Skeletal muscle cell (primary cell): ENCODE results near the gene RXYLT1.

- RRBS, result no CpG with 5 or more reads among the region's 5 CpGs
Measured at GRCh38 chr12:62275019-62275777, 15.0 kb downstream of the USP15 start.

DNA sequence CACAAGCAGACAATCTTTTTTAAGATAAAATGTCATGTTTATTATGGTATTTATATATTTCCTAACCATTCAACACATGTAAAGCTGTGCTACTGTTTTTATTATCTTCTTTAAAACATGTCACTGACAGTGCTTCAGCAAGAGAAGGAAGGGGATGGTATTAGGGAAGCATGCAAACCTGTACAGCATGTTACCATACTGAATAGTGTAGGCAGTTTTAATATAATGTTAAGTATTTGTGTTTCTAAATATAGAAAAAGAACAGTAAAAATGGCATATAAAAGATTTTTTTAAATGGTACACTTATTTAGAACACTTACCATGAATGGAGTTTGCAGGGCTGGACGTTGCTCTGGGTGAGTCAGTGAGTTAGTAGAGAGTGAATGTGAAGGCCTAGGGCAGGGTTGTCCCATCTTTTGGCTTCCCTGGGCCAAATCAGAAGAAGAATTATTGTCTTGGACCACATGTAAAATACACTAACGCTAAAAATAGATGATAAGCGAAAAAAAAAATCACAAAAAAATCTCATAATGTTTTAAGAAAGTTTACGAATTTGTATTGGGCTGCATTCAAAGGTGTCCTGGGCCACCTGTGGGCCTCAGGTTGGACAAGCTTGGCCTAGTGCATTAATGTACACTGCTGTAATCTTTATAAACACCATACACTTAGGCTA lies 17.1 kb downstream of the USP15 start:
- RRBS, result no CpG with 5 or more reads among the region's 4 CpGs

DNA sequence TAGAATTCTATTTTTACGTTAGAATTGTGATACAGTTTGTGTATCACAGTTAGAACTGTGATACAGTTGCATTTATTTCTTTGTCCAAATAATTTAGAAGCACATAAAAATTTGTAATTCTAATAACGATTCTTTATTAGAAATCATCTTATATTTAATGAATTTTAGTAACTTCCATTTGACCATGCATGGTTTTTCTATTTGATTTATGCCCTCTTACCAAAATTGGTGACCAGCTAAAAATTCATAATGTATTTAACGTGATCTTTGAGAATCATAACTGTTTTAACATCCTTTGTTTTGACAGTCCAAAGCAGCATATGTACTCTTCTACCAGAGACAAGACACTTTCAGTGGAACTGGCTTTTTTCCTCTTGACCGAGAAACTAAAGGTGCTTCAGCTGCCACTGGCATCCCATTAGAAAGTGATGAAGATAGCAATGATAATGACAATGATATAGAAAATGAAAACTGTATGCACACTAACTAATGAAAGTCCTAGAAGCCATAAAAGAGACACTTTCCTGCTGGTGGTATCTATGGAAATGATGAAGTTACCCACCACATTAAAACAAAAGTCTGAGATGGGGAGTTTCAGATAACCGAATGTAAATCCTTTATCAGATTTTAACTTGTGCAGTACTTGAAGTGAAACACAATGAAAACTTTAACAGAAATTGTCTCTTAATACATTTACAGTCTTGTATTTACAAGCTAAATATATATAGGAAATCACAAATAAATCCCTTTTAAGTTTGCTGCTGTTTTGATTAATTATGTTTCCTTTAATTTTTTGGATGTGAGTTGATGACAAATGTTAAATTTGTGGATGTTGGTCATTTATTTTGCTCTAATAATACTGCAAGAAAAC lies 62.5 kb upstream of the MON2 start:
- RRBS, result no CpG with 5 or more reads among the region's 5 CpGs

GRCh38 chr12:62481634-62482449 lies 15.2 kb downstream of the MON2 start:
- RRBS, result no CpG with 5 or more reads among the region's 4 CpGs

GRCh38 chr12:62629586-62629785 lies 162.9 kb downstream of the MON2 start:
- RRBS, result no CpG with 5 or more reads among the region's 3 CpGs

GRCh38 chr12:62632418-62633223 lies 166.0 kb downstream of the MON2 start:
- RRBS, result no CpG with 5 or more reads among the region's 23 CpGs

GRCh38 chr12:63276601-63276859 lies 125.5 kb upstream of the AVPR1A start:
- RRBS, result no CpG with 5 or more reads among the region's 1 CpG

GRCh38 chr12:63779506-63780632 lies at the start of gene RXYLT1:
Gene RXYLT1 (plus strand): TSS chr12:63779909.
- RRBS, result 1% methylated on average over 35 of the region's 88 CpGs

DNA sequence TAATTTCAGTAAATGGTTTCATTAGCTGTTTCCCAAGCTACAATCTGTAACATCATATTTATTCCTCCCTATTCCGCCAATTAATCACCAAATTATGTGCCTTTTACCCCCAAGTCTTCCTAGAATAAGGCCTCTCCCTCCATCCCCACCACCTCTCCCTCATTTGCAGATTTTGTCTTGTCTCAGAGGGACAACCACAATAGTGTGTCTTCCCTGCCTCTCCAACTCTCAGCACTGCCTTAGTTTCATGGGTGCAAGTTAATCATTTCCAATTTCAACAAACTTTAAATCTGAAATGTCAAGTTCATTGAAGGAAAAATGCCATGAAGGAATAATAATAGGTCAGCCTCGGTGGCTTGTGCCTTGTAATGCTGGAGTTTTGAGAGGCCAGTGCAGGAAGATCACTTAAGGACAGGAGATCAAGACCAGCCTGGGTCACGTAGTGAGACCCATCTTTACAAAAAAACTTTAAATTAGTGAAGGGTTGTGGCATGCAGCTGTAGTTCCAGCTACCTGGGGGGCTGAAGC lies 31.6 kb downstream of the RXYLT1 start:
- RRBS, result no CpG with 5 or more reads among the region's 3 CpGs

DNA sequence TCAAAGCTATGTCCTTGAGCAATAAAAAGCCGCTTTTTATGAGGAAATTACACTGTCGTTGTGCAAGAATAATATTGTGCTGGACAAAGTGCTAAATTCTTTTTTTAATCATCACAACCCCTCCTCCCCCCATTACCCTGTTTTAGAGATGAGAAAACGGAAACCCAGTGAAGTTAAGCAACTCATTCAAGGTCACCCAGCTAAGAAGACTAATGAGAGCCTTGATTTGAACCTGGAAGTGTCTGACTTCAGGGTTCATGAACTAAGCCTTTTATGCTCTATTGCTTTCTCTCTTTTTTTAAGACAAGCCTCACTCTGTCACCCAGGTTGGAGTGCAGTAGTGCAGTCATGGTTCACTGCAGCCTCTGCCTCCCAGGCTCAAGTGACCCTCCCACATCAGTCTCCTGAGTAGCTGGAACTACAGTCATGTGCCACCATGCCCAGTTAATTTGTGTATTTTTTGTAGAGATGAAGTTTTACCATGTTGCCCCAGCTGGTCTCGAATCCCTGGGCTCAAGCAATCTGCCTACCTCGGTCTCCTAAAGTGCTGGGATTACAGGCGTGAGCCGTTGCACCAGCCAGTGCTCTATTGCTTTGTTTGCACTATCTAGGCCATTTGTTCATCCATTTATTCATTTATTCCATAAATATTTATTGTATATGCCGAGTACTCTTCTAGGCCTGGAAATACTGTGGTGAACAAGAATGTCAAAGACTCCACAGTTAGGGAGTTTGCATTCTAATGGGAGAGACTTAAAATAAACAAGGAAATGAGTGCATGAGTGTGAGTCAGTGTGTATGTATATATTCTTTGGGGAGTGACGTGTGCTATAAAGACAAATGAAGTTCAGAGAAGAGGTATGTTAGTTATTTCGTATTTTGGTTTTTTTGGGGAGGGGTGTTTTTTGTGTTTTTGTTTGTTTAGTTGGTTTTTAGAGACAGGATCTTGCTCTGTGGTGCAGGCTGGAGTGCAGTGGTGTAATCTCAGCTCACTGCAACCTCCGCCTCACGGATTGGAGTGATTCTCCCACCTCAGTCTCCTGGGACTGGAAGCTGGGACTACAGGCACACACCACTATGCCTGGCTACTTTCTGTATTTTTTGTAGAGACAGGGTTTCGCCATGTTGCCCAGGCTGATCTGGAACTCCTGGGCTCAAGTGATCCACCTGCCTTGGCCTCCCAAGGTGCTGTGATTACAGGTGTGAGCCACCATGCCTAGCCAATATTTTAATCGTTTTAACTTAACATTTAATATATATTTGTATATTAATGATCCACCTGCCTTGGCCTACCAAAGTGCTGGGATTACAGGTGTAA lies 74.1 kb downstream of the SRGAP1 start:
- RRBS, result no CpG with 5 or more reads among the region's 14 CpGs

GRCh38 chr12:64088360-64089165 lies 133.5 kb downstream of the KICS2 start:
- RRBS, result no CpG with 5 or more reads among the region's 11 CpGs

DNA sequence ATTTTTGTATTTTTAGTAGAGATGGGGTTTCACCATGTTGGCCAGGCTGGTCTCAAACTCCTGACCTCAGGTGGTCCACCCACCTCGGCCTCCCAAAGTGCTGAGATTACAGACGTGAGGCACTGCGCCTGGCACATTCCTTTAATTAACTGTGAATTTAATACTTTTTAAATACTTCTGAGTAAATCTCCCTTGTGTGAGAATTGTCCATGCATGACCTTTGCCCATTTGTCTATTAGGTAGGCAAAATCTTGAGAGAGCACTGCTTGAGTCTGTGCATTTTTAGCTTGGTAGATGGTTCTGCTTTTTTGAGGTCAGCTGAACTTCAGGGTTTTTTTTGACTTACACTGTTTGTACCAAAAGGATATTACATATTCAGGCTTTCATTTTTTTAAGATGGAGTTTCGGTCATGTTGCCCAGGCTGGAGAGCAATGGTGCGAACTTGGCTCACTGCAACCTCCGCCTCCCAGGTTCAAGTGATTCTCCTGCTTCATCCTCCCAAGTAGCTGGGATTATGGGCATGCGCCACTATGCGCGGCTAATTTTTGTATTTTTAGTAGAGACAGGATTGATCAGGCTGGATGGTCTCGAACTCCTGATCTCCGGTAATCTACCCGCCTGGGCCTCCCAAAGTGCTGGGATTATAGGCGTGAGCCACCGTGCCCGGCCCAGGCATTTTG lies 10.9 kb downstream of the RASSF3 start:
- RRBS, result no CpG with 5 or more reads among the region's 15 CpGs

GRCh38 chr12:65536693-65537162 lies 258.2 kb downstream of the MSRB3 start:
- RRBS, result no CpG with 5 or more reads among the region's 2 CpGs

DNA sequence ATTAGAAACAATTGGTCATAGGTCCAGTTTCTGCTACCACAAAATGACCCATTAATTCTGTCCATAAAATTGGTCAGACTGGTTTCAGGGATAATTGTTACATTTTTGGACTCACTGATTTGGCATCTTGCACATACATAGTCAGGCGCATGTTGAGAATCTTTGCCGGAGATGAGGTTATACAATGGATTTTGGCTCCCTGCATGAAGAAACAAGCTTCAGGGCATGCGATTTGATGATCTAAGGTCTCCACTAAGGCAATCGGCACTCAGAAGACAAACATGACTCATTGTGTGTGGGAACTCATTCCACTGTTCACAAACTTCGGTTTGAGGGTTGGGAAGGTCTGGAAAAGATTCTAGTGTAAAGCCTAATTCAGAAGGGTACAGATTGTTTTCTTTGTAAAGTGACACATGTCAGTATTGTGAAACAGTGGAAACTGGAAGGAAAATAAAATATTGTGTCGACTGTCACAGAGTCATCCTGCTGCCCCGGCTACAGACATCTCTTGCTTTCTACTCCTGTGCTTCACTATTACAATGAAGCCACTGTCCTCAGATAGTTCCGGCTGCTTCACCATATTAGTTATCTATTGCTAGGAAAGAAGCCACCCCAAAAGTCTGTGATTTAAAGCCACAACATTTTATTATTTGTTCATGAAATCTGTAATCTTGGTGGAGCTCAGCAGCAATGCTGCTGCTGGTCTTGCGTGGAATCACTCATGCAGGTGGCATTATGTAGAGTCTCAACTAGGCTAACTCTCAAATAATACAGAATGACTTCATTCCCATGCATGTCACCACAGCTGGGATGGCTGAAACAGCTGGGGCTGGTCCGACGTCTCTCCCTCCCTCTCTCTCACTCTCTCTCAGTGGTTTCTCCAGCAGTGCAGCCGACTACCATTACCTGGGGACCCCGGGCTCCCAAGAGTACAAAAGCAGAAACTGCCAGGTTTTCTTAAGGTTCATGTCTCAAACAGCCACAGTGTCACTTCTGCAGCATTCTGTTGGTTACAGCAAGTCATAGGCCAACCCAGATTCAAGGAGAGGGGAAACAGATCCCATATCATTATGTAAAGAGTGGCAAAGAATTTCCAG lies 192.4 kb upstream of the HMGA2 start:
- RRBS, result 17% methylated on average over 3 of the region's 13 CpGs

- RRBS, result no CpG with 5 or more reads among the region's 1 CpG
Measured at GRCh38 chr12:66132366-66132941, 1.9 kb upstream of the LLPH start.

DNA sequence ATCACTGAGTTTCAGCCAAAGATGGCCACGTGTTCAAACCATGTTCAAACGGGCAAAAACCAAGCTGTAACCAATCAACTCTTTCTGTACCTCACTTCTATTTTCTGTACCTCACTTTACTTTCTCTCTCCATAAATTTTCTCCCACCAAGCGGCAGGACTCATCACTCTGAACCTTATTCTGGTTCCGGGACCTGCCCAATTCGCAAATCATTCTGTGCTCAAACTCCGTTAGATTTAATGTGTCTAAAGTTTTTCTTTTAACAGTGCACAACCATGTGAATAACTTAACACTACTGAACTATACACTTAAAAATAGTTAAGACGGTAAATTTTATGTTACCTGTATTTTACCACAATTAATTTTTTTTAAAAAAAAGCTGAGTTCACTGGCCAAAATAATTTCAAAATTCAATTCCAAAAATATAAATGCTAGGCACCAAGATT lies 1.2 kb downstream of the TMBIM4 start:
- RRBS, result no CpG with 5 or more reads among the region's 7 CpGs

- RRBS, result no CpG with 5 or more reads among the region's 4 CpGs
Measured at GRCh38 chr12:66238116-66238867, 49.3 kb downstream of the IRAK3 start.

DNA sequence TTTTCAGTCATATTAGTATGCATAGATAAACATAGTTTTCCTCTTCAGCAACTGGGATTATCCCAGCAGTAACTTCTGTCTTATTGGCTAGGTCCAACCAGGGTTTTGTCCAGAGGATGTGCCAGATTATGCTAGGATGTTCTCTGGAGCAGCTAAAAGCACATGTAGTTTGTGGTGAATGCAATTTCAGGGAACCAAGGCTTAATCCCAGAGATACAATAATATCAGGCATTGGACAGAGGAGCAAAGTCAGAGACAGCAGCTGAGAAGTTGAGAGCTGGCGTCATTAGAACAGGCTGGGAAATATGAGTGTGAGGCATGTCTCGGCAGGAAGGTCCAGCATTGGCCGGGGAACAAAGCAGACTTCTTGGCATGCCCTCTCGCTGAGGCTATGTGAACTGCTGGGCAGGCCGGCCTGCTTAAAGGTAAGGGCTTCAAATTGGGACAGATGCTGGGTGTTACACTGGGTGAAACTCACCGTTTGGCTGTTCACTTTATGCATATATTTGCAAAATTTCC lies 125.4 kb downstream of the CAND1 start:
- RRBS, result 7% methylated on average over 3 of the region's 6 CpGs

DNA sequence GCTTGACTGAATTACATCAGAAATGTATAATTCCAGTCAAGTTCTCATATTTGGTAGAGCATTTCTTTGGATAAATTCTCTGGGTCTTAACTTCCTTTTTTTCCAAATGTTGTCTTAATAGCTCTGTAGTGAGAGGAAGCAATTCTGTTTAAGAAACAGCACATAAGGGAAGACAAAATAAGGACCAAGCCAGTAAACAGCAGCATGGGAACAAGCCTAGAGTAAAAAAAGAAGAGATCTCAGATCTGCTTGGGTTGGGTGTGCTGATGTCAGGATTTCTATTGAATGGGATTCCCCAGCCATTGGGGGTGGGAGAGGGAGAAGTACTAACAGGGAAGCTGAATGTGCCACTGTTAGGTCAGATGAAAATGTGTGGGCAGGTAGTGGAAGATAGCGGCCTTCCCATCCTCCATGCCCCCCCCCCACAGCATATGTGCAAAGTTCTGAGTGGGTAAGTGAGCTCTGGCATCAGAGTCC lies 14.1 kb upstream of the DYRK2 start:
- RRBS, result no CpG with 5 or more reads among the region's 1 CpG